GM23248 (cell line): ENCODE measurements around the genes STX4 and RUSF1.

- RAMPAGE, long total RNA: no peak
Measured at GRCh38 chr16:31032607-31033685, at the start of gene STX4. Gene STX4, plus strand, starts transcription at chr16:31033558.

DNA sequence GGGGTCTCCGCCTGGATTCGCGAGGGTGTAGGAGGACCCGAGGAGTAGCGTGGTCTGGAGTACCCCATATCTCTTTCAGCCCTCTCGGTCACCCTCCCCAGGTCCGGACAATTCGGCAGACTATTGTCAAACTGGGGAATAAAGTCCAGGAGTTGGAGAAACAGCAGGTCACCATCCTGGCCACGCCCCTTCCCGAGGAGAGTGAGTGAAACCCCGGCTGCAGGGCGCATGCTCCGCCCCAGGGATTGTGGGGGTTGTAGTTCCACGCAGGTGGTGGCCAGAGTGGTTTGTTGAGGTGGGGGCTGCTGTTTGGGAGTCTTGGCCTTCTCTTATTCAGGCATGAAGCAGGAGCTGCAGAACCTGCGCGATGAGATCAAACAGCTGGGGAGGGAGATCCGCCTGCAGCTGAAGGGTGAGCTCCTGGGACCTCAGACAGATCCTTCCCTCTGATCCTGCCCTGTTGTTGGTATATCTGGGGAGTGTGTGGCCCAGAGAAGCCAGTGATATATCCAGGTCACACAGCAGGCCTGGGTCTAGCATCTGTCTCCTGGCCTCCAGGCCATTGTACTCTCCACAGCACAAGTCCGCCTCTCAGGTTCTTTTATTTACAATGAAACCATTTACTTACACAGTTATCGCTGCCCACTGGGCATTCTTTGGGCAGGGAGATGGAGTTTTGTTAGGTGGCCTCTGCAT lies 915 bp downstream of the STX4 start:
- RAMPAGE, long total RNA: no peak

DNA sequence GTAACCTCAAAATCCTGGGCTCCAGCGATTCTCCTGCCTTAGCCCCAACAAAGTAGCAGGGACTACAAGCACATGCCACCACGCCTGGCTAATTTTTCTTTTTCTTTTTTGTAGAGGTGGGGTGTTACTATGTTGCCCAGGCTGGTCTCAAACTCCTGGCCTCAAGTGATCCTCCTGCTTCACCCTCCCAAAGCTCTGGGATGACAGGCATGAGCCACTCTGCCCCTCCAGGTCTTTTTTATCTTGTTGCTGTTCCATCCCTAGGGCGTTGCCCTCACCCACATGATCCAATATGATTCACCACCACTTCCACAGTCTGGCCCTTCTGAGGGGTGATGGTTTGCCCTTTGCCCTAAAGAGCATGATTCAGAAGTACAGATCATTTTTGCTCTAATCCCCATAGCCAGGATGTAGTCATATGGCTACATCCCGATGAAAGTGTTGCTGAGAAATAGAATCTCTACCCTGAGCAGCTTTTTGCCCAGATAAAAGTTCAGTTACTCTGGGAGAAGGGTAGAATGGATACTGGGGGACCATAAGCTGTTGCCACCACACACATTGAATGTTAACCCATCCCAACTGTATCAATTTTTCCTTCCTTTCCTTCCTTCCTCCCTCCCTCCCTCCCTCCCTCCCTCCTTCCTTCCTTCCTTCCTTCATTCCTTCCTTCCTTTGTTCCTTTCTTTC lies 18.8 kb downstream of the STX4 start:
- RAMPAGE, long total RNA: no peak

DNA sequence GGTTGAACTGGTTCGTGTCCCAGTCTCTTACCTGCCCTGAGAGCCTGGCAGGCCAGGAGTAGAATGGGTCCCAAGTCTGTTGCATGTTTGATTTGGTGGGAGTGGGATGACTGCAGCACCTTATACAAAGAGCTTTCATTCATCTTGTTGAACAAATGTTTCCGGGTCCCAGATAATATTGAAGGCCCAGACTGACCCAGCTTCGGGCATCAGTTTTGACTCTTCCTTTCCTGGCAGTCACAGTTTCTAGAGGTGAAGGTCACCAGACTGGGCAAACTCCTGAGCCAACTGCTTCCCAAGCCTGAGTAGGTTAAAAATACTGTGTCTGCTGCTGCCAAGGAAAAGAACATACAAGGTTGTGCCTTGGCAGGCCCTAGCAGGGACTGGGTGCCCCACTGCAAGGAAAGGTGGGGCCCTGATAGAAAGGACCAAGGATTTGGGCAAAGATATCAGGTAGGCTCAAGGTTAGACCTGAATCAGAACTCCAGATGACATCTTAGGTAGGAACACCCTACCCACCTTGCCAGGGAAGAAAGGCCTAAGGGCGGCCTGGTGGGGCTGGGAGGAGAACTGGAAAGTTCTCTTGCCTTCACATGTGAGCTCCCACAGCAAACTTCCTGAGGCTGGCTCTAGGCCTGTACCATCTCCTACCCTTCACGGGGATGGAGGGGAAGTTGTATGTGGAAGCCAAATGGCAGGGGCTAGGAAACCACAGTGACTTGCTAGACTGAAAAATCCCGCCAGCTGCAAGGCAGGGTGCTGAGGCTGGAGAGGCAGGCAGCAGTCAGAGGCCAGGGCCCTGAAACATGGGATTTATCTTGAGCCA lies 4.6 kb upstream of the KAT8 start:
- RAMPAGE, long total RNA: no peak

DNA sequence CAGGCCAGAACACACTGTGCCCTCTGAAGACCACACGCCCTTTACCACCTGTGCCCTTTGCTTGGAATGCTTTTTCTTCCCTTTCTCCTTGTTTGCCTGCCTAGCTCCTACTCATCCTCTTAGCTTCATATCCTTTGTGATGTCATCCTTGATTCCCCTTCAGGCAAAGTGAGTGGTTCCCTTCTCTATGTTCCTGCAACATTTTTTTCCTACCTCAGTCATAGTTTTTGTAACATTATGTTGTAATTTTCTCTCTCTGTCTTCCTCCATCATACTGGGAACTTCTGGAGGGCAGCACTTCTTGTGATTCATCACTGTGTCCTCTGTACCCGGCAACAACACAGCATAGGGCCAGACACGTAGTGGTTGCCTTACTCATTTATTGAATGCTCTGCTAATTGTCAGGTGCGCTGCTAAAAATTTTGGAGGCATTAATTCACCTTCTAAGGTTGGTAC lies 973 bp downstream of the KAT8 start:
- RAMPAGE, long total RNA: no peak

DNA sequence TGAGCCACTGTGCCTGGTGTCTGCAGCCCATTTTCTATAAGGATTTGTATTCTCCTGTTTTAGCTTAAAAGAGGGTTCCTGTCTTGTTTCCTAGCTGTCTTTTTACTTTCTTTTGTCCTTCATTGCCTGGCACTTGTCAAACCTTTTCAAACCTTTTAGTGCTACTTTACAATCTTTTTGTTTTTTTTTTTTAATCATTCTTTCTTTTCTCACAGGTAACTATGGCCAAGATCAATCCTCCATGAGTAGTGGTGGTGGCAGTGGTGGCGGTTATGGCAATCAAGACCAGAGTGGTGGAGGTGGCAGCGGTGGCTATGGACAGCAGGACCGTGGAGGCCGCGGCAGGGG lies 4.8 kb downstream of the FUS start:
- RAMPAGE, long total RNA: no peak

- RAMPAGE, long total RNA: no peak
Measured at GRCh38 chr16:31196719-31197496, 5.7 kb downstream of the PYCARD start.

- RAMPAGE, long total RNA: no peak
Measured at GRCh38 chr16:31423490-31424027, 4.6 kb downstream of the COX6A2 start.

DNA sequence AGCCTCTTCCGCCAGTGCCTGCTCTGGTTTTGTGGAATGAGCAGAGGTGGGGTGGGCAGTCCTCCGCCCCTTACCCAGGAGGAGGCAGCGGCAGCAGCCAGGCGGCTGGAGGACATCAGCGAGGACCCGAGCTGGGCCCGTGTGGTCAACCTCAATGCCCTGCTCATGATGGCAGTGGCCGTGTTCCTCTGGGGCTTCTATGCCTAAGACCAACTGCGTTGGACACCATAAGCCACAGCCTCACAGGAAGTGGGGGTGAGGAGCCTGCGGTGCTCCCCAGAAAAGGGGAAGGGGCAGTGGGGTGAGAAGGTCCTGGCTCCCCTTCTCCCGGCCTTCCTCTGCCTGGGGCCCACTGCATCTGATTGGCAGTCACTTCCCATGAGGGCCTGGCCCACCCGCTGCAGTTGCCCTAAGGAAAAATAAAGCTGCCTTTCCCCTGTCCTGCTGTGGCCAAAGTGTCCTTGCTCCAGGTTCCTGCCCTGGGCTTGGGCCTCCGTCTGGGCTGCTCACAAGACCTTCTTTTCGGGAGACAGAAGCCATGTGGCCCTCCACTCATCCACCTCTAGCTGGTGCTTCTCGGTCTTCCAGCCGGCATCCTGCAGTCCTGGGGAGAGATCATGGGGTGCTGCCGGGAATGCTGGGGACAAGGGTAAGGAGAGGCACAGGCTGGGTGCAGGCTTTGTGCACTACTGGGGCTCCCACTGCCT lies 7.6 kb downstream of the SLC5A2 start:
- RAMPAGE, long total RNA: no peak

DNA sequence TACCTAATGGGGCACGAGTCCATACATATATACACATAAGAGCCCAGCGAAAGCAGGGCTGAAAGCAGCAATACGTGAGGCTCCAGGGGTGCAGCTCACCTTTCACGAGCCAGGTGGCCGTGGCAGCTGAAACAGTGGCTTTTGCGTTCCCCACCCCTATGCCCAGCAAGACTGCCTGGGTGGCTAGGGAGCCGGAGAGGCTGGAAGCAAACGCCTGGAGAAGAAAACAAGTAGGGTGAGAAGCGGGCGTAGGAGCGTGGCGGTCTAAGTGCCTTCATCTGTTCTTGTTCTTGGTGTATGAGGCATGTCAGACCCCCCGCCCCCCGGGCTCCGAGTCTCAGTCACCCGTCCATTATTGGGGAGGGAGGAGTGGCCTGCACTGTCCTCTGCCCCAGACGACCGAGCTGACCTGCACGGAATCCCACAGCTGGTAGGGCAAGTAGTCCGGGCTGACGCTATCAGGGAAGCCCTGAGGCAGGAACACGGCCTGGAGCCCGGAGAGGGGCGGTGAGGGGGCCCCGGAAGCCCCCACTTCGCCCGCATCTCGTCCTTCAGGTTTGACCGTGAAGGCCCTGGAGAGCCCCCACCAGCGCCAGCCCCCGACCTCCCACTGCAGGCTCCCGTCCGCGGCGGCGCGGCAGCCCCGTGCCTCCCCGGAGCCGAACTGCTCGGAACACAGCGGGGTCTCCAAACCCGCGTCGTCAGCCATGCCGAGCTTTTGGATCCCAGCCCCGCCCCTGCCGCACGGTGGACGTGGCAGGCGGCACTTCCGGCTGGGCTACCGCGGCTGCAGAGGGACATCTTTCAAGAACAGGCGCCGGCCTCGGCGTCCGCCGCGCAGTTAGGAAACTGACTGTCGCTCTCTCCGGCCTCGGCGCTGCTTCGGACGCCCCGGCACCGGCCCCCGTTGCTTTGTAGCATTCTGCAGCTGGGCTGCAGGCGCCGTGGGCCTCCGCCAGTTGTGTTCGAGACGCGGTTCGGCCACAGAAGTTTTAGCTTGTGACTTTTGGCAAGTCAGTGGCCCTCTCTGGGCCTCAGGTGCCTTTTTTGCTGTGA lies at the start of gene RUSF1:
TSS of gene RUSF1 (minus strand) at position 727 of the 1,056 bp plus-strand sequence.
- RAMPAGE, long total RNA: no peak

- RAMPAGE, long total RNA: no peak
Measured at GRCh38 chr16:31873393-31873687, 267 bp upstream of the ZNF267 start.

DNA sequence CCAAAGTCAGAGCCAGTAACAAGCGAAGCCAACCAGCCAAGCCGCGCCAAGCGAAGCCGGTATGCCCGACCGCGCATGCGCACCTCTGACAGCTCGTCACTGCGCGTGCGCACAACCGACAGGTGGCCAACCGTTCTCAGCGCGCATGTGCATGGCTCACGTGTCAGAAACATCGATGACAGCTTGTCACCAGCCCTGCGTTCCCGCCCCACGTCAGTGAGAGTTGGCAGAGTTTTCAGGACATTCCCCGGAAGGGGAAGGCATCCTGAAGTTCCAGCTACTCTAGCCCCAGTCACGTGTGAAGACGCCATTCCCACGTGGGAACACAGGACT lies 52.2 kb downstream of the SHCBP1 start:
- RAMPAGE, long total RNA: no peak

DNA sequence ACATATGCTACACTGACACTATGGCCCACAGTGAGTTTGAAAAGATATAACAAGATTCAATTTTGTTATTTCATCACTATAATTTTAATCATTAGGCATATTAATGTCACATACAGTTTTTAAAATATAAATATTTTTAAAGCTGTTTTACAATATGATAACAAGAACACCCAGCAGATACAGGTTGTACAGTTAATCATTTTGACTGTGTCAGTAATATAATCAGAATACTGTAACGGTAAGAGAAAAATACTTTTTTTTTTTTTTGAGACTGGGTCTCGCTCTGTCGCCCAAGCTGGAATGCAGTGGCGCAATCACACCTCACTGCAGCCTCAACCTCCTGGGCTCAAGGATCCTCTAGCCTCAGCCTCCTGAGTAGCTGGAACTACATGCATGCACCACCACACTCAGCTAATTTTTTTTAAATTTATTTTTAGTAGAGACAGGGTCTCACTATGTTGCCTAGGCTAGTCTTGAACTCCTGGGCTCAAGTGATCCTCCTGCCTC lies 40.6 kb downstream of the SHCBP1 start:
- RAMPAGE, long total RNA: no peak

GRCh38 chr16:46688154-46688976 lies 613 bp downstream of the VPS35 start:
- RAMPAGE, long total RNA: no peak

DNA sequence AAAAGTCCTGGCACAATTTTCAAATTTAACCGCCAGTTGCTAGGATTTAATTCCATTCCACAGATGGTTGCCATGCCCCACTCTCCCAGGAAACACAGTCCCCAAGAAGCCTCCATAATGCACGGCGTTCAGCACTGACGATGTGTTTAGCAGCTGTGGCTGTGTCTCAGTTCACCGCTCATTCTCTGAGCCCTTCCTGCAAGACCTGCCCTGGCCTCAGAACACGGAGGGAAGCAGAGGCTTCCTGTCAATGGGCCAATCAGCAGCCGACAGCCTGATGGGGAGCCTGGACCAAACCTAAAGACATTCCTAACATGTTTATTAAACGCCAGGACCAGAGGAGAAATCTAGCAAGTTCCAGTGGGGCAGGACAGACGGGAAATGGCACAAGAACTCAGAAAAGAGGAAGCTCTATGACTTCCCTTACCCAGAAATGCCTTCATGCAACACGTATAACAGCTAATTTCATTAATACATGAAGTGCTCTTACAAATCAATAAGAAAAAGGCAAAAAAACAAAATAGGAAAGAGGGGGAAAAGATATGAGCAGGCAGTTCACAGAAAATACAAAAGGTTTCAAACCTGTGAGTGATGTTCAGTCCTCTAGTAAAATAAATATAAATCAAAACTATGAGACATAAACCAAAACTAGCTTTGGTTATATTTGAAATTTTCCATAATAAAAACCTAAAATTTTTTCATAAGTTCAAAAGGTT lies 4.7 kb downstream of the MYLK3 start:
- RAMPAGE, long total RNA: no peak

GRCh38 chr16:46895479-46896391 lies 11.6 kb downstream of the GPT2 start:
- RAMPAGE, long total RNA: no peak

DNA sequence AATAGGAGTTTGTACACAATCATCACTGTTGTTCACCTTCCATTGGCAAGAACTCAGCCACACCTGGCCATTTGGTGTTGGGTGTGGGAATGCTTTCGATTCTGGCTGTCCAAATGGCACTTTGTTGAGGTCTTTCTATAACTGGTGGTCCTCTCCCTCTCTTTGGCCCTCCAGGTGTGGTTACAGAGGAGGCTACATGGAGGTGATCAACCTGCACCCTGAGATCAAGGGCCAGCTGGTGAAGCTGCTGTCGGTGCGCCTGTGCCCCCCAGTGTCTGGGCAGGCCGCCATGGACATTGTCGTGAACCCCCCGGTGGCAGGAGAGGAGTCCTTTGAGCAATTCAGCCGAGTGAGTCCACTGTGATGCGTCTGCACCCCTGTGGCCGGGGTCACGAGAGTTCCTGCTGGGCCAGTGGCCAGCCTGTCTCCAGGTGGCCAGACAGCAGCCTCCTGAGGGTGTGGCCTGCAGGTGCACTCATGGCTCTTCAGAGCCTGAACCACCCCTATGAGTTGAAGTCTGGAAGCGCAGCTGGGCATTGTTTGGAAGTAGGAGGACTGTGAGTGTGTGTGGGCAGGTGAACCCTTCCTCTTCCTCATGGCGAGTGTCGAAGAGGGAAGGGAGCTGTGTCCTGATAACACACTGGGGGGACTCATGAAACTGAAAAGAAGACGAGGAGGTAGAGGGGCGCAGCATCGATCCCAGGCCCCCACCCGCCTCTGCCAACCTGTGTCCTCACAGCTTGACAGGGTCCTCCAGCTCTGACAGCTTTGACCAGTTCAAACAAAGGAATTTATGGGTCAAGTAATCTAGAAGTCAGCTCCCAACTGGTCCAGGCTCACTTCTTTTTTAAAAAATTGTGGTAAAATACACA lies 38.1 kb downstream of the GPT2 start:
- RAMPAGE, long total RNA: no peak

DNA sequence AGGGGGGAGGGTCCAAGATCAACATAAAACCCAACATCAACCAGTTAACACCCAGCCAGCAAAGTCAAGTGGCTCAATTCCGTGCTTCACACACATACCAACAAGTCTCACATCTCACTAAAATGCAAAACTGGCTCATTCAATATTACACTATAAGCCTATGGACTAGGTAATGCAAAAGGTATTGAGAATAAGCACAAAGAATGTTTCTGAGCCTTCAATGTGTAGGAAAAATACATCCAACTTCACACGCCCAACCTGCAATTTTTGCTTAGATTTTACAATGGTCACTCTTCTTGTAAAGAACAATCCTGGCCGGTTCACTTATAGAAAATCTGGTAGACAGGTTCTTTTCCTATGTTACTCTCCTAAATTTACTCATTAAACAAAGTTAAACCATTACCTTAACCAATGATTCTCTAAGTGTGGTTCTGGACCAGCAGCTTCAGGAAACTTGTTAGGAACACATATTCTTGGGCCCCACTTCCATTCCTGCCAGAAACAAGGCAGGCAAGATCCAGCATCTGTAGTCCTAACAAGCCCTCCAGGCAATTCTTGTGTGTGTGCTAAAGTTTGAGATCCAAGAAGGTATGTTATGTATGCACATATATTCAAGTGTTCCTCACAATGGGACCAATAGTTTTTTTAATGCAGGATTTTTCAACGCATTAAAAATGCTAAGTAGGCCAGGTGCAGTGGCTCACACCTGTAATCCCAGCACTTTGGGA lies 13.5 kb downstream of the DNAJA2 start:
- RAMPAGE, long total RNA: no peak

- RAMPAGE, long total RNA: no peak
Measured at GRCh38 chr16:48045650-48046014, 110.2 kb downstream of the ABCC12 start.

- RAMPAGE, long total RNA: no peak
Measured at GRCh38 chr16:48245167-48245435, 1.0 kb downstream of the LONP2 start.